Mesenchymal stem cell of the bone marrow (primary cell): ENCODE measurements around a stretch of chrX.

GRCh38 chrX:54994613-54995507 is 872 bp upstream of the PFKFB1 start:
- CAGE, long polyA plus RNA = no peak

GRCh38 chrX:55202210-55202580 is 18.0 kb upstream of the PAGE5 start:
- CAGE, long polyA plus RNA = no peak

- CAGE, long polyA plus RNA = no peak
Observed at GRCh38 chrX:55488982-55489669, 522 bp downstream of the USP51 start.

DNA sequence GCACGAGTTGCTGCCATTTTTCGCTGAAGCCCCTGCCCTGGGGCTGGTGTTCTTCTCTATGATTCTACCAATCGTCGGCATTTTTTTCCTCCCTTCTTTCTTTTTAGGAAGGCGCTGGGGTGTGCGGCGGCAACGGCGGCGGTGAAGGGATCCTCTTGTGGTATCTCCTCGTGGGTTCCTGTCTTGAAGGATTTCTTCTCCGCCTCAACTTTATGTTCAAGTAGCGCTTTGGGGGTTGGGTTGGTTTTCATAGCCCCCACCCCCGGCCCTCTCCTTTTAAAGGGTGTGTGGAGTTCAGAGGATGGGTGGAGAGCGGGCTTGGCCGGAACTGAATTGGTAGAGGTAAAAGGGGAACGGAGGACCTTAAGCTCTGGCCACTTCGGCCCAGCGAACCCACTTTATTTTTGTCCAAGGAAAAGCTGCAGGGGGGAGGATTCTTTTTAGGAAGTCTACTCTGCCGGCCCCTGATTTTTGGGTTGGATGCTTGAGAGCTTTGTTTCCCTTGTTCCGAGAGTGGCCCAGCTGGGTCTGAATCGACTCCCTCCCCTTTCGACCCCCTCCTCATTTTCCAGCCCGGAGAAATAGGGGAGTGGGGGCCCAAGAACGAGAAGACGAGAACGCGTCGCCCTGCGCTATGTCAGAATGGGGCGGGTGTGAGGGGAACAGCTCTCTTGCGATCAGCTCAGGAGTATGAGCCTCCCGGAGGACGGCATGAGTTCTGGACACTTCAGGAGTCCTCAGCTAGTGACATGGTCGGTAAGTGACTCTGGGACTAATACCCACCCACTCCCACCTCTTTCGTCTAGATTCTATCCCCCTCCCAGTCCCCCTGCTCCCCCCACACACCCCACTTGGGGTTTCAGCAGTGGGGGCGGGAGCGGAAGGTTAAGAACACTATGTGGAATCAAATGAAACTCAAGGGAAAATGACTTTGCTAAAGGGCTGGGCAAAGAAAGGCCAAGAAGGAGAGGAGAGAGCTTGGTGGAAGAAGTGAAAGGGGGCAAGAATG is 734 bp downstream of the KLF8 start:
- CAGE, long polyA plus RNA = no peak

DNA sequence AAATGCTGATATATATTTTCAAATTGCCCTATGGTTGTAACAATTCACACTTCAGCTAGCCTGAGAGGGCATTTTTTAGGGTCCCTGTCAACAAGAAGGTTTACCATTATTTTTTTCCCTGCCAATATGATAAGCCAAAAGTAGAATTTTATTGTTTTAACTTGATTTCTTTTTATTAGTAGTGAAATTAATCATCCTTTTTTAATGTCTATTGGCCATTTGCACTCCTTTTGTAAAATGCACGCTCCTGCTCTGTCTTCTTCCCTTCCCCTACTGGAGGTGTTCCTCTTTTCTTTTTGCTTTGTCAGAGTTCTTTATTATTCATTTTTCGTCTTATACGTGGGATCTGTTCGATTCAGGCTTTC is 531 bp upstream of the UBQLN2 start:
- CAGE, long polyA plus RNA = no peak

DNA sequence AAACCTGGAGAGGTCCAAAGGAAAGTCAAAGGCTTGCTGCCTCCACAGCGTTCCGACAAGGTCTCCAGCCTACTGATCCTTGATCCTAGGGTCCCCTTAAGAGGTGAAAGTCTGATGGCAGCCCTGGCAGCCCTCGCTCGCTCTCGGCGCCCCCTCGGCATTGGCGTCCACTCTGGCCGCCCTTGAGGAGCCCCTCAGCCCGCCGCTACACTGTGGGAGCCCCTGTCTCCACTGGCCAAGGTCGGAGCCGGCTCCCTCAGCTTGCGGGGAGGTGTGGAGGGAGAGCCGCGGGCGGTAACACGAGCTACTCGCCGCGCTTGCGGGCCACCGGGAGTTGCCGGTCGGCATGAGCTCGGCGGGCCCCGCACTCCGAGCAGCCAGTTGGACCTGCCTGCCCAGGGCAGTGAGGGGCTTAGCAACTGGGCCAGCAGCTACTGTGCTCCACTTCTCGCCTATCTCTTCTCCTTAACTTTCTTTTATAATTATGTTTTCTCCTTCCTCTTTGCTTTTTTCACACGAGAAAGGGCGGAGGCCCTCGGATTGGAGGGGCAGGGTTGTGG is 38.2 kb downstream of the NBDY start:
- CAGE, long polyA plus RNA = no peak

DNA sequence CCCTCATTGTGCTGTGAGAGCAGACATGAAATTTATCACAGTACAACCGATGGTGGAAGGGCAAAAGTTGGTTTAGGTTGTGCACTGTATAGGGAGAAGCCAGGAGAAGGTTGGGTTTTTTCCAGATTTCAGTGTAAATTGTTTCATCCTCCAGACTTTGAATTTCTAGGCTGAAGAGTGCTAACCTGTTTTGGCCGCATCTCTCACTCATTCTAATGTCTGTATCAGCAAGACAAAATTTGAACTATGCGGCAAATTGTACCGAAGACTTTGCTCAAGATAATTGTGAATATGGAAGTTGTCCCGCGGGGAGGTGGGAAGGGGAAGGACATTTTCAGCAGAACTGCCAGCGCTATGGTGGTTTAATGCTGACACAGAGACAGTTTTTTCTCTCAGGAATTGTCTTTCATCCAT is 639 bp upstream of the ZXDB start:
- CAGE, long polyA plus RNA = no peak

- CAGE, long polyA plus RNA = no peak
Observed at GRCh38 chrX:63506676-63507122, 155.6 kb upstream of the SPIN4 start.

DNA sequence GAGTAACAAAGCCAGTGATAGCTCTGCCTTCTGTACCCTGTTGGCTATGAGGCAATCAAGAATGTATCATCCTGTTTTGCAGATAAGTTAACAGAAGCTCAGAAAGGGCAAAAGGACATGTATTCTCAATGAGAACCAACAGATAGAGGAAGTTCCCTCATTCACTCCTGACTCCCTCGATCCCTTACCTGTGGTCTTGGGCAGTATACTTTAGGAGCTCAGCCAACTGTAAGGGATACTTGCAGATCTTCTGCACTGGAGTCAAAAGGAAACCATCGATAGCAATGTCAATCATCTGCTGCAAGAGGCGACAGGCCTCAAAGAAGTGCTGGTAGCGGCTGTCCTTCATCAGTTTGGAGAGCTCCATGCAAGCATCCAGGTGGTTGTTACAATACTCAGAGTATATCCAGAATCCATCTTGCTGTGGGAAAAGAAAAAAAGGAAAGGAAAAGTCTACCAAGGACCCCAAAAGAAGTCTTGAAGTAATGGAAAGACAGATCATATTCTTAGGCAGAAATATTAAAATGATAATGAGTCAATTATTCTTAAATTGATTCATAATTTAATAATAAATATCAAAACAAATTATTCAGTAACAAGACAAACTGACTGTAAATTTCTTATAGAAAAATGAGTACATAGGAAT is 106.7 kb downstream of the ARHGEF9 start:
- CAGE, long polyA plus RNA = no peak

GRCh38 chrX:65035050-65035943 is 671 bp downstream of the ZC3H12B start:
- CAGE, long polyA plus RNA = no peak

- CAGE, long polyA plus RNA = no peak
Observed at GRCh38 chrX:65130981-65131740, 96.5 kb downstream of the ZC3H12B start.

DNA sequence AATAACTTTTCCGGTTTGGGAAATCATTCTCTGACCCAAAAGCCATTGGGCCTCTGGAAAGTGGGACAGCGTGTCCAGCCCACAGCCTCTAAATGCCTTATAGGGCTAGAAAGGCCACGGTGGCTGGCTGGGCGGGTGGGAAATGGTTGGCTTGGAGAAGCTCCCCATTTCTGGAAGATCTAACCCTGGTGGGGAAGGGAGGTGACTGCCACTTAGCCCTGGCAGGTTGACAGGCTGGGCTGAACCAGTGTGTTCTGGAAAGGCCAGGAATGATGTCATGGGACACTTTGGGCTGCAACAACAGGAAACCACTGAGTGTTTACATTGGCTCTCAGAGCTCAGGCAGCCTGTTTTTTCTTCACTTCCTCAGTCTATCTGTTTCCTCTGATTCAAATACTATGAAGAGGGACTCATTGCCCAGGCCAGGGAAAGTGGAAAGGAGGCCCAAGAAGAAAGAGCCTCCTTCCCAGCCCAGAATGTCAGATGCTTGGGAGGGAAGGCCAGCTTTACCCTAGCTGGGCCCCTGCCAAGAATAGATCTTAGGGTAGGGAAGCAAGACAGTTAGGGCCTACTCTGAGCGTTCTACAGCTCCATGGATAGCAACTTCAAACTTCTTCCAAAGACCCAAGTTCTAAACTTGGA is 65.9 kb upstream of the MSN start:
- CAGE, long polyA plus RNA = no peak

DNA sequence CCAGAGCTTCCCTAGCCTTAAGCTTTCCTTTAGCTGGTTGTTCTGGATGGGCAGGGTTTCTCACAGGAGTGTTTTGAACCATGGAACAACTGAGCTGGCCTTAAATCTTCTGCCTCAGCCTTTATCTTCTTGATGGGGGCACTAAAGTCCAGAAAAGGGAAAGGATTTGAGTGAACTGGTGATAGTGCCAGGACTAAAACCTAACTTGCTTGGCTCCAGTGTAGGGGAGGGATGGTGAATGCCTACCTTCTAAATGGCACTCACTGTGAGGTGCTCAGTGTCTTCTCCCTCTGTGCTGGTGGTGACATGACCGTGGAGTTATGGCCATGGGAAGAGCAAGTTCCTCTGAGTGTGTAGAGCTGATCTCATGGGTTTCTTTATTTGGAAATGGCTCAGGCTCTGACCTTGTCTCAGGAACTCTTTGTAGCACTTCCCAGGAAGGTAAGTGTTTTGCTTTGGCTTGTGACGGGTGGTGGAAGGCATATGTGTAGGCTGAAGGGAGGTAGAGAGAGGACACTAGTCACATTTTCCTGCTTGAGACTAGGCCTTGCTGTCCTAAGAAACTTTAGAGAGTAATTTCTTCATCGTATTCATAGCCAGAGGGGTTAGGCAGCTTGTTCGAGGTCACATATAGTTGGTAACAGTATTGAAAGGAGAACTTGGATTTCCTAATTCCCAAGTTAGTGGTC is 6.4 kb downstream of the MSN start:
- CAGE, long polyA plus RNA = no peak

DNA sequence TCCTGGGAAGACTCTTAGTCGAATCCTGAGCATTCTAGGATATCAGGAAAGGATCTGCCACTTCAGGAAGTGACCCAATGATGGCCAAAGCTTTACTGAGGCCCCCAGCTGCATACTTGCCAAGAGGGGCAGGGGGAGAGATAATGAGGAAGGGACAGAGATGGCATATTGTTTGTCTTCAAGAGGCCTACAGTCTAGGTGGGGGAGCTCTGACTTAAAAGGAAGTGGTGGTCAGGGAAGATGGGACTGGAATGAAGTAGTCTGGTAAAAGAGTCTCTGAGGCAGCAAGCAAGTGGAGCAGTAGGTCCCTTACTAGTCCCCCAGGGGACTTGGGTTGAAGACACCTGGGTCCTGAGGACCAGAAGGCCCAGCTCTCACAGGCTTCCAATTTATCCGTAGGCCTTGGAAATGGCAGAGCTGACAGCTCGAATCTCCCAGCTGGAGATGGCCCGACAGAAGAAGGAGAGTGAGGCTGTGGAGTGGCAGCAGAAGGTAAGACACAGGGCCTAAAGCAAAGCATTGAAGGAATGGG is 70.7 kb downstream of the MSN start:
- CAGE, long polyA plus RNA = no peak

DNA sequence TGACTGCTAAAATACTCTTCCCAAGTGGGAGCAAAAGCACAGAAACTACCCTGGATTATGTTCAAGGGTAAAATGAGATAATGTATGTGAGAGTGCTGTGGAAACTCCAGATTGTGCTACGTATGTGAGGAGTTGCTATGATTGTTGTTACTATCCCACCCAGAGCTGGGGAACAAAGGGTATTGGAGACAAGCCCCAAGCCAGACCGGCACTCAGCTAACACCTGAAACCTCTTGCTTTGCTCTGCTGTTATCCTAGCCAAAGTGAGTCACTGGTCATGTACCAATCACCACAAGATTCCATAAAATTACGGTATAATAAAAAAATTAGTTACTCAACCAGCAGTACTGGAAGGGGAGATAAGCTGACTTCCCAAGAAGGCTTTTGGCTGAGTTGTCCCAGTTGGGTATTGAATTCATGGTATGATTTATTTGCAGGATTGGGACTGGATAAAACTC is 5.4 kb downstream of the EDA2R start:
- CAGE, long polyA plus RNA = no peak

DNA sequence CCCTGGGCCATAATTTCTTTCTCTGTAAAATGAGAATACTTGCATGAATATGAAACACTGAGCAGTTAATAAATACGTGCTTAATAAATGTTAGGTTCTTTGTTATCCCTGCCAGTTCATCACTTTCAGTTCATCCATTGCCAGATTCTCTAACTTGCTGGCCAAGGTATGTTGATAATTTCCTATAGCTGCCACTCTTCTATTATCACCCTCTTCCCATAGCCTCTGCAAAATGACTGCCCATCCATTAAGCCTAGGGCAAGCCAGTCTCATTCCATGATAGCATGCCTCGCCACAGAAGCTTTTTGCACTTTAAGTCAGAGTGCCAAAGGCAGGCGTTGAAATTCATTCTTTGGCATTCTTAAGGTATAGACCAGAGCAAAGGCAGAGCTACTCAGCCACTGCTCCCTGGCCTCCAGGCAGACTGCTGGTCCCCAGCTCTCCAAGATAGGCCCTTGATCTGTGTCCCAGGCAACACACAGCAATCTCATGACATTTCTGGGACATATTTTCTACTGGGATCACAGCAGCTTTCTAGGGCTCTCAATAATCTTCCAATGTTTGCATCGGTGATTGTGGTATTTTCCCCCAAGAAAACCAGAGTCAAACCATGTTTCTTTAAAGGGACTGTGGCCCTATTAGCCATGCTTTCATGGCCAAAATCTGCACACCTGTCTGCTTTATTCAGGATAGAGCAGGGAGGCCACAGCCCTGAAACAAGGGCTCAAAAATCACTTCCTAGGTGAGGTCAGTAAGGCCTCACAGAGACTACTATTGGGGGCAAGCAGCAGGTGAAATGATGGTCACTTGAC is 388.7 kb downstream of the OPHN1 start:
- CAGE, long polyA plus RNA = no peak

DNA sequence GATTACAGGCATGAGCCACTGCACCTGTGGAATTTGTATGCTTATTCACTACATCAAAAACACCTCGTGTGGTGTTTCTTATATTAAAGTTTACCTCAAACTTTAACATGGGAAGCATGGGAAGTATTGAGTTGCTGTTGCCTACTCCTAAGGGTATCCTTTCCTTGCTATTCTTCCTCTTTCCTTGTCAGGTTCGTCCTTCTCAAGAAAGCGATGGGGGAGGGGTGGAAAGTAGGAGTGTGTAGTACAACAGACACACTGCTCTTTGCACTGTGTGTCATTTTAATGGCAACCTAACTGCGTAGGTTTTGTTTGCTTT is 10.3 kb upstream of the YIPF6 start:
- CAGE, long polyA plus RNA = no peak

DNA sequence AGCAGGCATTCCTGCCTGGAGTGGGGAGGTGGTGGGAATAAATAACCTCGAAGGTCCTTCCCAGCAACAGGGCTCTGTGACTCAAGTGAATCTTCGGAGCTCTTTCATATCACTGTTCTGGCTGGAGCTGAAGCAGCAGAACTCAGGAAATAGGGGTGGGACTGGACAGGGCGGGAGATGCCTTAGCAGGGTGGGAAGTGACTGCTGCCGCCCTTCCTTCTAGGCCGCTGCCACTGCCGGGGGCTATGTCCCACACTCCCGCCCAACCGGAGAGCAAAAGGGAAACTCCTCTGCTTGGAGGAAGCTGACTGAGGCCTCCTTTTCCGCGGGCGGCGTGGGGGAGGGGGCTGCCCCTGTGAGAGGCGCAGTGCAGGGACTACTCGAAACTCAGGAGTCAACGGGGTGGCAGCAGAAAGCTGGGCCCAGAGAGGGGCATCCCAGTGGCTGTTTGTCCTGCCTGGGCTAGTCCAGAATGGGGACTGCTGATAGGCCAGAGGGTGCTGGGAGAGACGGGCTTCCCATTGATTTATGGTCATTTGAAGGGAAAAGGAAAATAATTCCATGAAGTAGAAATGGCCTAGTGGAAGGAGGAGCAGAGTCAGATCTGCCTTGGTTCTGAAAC is 36.9 kb downstream of the STARD8 start:
- CAGE, long polyA plus RNA = no peak

GRCh38 chrX:68698896-68699391 is 51.5 kb downstream of the STARD8 start:
- CAGE, long polyA plus RNA = no peak

- CAGE, long polyA plus RNA = no peak
Observed at GRCh38 chrX:68708818-68709419, 61.5 kb downstream of the STARD8 start.